Occipital lobe (tissue), 2 donors: ENCODE results near the genes RTN4RL1, OR3A1 and EMC6.

DNA sequence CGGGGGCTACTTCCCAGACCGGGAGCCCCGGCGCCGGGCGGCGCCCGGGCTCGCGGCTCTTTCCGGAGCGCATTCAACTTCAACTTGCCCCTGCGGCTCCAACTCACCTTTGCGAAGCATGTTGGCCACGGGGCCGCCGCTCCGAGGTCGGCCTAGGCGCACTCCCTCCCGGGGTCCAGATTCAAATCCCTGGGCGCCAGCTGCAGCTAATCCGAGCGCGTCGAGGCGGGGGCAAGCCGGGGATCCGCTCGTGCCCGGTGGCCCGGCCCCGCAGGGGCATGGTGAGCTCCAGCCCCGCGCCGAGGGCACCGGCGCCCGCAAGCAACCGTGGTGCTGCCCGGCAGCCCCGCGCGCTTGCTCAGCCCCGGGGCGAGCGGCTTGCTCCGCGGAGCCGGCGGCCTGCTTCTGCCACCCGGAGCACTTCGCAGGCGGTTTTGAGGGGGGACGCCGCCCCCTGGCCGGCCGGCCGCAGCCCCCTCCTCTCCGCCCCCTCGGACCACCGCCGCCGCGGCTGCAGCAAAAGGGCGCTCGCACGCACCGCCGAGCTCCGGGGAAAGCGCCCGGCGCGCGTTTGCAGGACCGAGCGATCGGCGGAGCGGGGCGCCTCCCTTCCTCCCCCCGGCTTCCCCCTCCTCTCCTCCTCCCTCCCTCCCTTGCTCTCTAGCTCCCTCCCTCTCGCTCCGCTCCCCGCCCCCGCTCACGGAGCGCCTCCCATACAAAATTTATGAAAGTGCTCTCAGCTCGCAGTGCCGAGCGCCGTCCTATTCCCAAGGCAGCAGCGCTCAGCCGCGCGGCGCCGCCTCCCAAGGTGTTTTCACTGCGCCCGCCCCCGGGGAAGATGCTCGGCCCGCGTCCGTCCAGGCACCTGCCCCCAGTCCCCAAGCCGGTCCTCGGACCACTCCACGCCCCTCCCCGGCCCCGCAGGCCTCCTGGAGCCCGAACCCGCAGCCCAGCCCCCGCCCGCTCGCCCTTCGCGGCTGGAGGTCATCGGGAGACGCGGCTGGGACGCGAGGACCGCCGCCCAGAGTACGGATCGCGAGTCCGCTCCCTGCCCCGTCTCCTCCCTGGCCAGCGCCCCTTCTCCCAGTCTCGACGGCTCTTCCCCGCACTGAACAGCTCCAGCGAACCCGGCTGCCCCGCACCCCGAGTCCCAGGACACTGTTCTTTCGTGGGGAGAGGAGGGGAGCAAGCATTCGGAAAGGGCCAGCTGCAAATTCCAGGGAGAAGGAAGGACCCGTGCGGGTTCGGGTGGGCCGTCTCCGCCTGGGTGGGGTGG lies at the start of gene RTN4RL1:
Gene RTN4RL1 (minus strand): TSS at position 589 of the 1,276 bp plus-strand sequence.
- RAMPAGE, long total RNA: no peak

DNA sequence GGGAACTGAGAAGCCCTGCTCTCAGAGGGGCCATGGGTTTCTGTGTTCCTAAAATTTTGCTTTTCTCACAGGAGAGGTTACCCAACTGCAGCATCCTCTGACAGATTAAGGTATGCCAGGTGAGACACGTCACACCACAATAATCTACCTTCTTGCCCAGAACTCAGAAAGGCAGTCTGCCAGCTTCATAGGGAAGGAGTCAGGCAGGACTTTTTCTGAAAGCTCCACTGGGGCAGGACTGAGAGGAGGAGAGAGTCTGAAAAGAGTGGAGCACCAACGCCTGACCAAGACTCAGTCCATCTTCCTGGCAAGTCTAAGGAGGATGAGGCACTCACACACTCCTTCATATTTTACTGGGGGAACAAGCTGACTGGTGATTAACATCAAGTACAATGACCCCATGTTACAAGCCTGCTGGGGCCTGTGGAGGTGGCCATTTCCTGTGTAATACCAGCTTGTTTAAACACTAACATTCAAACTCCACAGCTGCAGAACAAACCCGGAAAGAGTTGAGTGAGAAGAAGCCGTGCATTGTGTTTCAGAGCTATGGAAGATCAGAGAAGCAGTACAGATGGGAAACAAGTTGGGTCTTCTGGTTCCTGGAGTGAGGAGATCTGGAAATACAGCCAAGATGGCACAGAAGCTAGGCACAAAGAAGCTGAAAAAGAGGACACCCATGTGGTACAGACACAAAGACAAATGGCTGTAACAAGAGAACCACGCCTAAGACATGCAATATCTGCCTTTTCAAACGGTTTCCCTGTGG lies 122.4 kb downstream of the HIC1 start:
- RAMPAGE, long total RNA: no peak

DNA sequence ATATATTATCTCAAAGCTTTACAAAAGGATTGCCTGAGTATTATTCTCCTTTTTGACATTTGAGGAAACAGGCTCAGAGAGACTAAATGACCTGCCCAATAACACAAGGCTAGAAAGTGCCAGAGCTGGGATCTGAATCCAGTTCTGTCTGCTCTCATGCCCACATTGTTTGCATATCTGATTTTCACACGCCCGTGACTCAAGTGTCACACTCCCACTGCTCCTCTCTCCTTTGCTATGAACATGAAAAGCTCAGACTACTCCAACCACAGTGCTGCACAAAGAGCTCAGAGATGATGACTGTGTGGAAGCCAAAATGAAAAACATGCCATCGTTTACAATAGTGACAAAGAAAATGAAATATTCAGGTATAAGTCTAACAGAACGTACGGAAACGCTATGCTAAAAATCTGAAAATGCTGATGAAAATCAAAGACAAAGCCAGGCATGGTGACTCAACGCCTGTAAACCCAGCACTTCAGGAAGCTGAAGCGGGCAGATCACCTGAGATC lies 107.8 kb downstream of the SMG6 start:
- RAMPAGE, long total RNA: no peak

GRCh38 chr17:2260131-2260581 lies 43.4 kb downstream of the SMG6 start:
- RAMPAGE, long total RNA: no peak

GRCh38 chr17:2304101-2304388 lies 295 bp downstream of the SRR start:
- RAMPAGE, long total RNA: no peak

DNA sequence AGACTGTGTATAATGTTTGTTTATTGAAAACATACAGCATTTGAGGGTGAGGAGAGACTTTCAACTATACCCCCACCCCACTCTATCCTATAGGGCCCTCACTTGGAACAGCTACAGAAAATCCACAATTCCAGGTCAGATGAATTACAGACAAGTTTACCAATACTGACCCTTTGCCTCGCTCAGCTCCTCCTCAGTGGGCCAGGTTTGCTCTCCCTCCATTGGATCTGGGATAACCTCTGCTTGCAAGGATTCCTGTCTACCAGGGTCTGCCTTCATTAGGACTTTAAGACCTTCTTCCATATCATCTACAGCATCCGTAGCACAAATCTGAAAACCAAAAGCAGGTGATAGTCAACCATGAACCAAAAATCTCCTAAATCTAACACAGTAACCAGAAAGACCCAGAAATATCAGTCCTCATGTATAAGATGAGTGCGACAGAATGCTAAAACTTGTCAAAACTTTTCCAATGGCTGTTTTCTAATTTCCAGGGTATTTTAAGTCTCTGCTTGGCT lies 2.8 kb downstream of the TSR1 start:
- RAMPAGE, long total RNA: no peak

- RAMPAGE, long total RNA: no peak
Observed at GRCh38 chr17:2394687-2395801, 5.8 kb downstream of the MNT start.

DNA sequence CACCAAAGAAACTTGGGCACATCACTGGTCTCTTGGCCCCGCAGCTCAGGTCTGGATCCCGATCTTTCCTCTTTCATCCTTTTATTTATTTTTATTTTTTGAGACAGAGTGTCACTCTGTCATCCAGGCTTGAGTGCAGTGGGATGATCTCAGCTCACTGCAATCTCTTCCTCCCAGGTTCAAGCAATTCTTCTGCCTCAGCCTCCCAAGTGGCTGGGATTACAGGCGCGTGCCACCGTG lies 24.4 kb downstream of the CLUH start:
- RAMPAGE, long total RNA: no peak

DNA sequence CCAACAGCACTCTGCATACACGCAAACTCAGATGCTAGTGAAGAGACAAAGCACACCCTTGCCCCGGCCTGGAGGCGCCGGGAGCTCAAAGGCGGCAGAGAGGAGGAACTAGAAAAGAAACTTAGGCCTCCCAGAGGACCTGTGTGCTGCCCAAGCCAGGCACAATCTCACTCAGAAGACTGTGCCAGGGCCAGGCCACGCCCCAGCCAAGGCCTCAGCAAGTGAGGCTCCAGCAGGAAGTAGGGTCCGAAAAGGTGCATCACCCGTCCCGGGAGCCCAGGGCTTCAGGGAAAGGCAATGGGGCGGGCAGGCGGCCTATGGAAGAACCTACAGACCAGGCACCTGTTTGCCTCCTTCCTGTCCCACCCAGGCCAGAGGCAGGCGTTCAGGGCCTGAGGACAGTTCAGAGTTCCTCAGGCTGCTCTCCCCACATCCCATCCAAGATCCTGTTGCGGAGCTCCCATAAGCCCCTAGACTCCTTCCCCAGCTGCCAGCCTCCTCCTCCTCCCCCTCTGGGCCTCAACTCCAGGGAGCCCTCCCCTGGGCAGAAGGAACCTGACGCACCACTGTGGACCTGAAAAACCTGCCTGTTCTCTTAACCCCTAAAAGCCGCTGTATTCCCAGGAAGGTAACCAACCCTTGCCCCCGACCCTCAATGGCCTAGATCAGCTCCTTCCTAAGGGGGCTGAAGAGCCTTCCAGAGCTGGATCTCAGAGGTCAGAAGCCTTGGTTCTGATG lies 2.4 kb downstream of the CLUH start:
- RAMPAGE, long total RNA: no peak

- RAMPAGE, long total RNA: no peak
Observed at GRCh38 chr17:2724623-2725145, 13.1 kb upstream of the CLUH start.

- RAMPAGE, long total RNA: no peak
Observed at GRCh38 chr17:2854744-2855058, 58.5 kb downstream of the RAP1GAP2 start.

- RAMPAGE, long total RNA: no peak
Observed at GRCh38 chr17:2865682-2866101, 69.5 kb downstream of the RAP1GAP2 start.

DNA sequence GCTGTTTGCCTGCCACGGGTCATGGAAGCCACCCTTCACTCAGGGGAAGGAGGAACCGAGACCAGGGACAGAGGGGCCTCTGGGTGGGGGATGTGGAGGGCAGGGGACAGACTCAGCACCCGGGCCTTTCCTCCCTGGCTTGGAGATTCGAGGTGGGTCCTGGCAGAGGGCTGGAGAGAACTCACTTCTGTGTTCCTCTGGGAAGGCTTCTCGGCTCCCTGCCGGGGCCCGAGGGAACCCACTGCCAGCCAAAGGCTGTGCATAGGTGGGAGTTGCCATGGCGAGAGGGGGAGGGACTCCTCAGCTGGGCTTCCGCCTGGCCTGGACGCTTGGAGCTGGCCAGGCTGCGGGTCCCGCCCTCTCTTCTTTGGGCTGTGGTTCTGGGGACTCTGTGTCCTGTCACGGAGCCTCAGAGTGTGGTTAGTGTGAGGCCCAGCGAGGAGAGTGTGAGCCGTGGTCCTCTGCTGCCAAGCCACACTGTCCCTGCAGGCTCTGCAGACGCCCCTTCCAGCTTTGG lies 123.2 kb downstream of the OR1D5 start:
- RAMPAGE, long total RNA: no peak

GRCh38 chr17:3298134-3298659 lies at the start of gene OR3A1:
OR3A1 (minus strand) TSS chr17:3298360.
- RAMPAGE, long total RNA: no peak

- RAMPAGE, long total RNA: no peak
Observed at GRCh38 chr17:3596734-3597547, 12.3 kb downstream of the TRPV1 start.

GRCh38 chr17:3610518-3611197 lies 1.4 kb upstream of the TRPV1 start:
- RAMPAGE, long total RNA: no peak

- RAMPAGE, long total RNA: no peak
Observed at GRCh38 chr17:3646037-3646268, 9.4 kb downstream of the CTNS start.

GRCh38 chr17:3668712-3669828 lies at the start of gene EMC6:
EMC6 (plus strand) TSS chr17:3668812.
- RAMPAGE, long total RNA: start-site peak on the plus strand at chr17:3668798-3668820, 464 and 73 reads in 2 replicates

DNA sequence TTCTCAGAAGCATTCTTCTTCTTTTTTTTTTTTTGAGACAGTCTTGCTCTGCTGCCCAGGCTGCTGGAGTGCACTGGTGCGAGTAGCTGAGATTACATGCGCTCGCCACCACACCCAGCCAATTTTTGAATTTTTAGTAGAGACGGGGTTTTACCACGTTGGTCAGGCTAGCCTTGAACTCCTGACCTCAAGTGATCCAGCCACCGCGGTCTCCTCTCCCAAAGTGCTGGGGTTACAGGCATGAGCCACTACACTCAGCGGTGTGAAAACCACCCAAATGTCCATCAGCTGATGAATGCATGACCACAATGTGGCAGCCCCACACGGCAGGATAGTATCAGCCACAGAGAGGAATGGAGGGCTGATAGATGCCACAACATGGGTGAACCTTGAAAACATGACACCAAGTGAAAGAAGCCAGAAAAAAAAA lies 2.1 kb downstream of the P2RX5 start:
- RAMPAGE, long total RNA: no peak

- RAMPAGE, long total RNA: no peak
Observed at GRCh38 chr17:3869656-3870275, 23.1 kb downstream of the CAMKK1 start.